Thyroid gland (tissue), 7 donors: ENCODE measurements around a stretch of chr10.

DNA sequence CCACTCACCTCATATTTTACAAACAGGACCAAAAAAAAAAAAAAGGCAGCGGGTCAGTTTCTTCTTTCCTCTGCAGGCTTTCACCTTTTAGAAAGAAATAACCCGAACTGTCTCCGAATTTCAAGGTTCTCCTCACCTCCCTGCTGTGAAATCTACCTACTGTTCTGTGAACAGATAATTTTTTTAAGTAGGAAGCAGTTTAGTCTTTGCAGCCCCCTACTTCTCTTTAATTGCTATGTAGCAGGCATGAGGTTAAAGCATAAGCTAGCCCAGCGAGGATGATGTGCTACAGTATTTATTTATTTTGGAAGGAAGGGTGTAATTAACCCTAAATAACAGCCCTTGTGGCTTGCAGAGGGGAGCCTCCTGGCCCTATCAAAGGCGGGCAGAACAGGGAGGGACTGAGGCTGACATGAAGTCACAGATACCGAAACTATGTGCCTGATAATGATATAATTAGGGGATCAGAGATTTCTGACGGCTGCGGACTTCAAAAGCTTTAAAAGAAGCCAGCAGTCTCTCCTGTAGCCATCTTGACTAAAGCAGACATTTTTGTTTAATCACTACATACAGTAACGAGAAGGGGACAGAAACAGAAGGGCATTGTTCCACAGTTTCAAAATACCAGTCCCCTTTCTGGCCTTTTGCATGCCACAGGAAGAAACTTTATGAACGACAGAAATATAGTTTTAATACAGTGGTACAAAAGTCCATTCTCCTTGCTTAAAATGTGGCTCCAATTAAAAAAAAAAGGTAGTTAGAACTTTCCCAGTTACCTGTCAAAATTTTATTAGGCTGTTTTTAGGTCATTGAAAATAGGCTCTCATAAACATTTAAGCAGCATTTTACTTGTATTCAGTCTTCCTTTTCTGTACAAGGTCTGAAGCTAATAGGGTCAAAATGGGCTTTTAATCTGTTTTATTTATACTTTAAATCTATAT, 1.7 kb downstream of the BAMBI start:
- PRO-cap, 2 experiments, result no peak in any of the 2 experiments
- RAMPAGE, long total RNA, 5 experiments, result no peak in any of the 5 experiments

DNA sequence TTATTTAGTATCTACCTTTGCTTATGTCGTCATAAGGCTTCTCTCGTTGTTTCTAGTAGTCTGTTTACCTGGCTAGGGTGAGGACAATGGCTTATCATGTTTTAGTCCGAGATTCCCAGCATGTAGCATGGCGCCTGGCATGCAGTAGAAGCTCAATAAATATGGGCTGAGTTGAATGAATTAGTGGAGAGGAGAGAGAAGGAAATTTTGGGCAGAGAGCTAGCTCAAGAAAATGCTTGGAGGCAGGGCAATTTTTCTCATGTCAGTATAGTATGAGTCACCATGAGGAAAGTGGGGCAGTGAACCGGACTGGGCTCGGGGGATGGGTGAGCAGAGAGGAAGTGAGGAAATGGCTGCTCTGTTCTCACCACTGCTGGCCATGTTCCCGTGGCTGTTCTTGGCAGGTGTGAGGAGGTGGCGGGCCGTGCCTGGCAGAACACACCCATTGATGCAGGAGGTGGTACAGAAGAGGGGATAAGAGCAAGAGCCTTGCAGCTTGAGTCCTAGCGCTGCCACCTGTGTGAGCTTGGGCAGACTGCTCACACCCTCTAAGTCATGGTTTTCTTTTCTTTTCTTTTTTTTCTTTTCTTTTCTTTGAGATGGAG, 304.5 kb upstream of the LYZL1 start:
- PRO-cap, 2 experiments, result no peak in any of the 2 experiments
- RAMPAGE, long total RNA, 5 experiments, result no peak in any of the 5 experiments

DNA sequence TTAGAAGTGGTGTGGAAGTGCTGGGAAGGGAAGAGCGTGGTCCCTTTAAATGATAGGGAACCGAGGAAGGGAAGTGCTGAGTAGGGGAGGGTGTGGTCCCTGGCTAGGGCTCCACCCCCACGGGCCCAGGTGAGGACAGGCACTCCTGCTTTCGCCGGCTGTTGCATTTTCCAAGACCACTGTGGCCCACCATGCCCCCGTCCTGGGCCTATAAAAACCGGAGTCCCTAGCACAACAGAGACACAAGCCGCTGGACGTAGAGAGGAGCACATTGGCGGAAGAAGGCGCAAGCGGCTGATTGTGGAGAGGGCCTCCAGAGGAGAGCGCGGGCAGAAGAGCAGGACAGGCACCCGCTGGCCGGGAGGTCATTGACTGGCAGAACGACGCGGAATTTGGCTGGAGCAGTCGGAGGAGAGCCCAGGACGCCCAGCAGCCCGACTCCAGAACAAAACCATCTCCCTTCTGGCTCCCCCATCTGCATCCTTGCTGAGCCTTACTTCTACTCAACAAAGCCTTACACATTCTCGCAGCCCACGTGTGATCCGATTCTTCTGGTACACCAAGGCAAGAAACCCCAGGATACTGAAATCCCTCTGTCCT, 146.2 kb upstream of the LYZL1 start:
- PRO-cap, 2 experiments, result no peak in any of the 2 experiments
- RAMPAGE, long total RNA, 5 experiments, result no peak in any of the 5 experiments

DNA sequence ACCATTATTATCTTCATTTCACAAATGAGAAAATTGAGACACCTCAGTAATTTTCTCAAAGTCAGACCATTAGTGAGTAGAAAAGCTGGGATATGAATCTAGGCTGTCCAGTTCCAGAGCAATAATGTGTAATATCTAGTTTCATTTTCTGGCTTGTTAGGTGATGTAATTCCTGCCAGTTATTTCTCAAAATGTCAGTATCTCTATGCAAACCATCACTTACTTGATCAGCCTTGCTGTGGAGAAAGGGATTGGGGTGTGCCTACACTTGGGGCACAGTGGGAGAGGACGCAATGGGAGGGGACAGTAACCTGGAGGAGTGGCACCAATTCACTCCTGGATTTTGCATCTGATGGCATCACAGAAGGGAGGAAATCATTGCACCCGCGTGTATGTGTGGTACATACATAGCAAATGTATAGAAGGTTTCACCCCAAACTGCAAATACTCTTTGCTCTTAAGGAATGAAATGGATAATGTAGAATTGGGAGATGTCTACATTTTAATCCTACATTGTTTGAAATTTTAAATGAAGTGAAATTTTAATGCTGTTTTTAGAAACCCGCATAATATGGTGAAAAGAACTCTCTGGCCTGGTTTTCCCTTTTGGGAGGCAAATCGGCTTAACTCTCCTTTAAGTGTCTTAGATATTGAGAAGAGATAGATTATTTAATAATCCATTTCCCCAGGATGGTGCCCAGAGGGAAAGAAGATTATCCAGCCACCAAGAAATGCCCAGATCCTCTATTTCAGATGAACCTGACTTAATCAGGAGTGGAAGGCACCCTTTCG, 157.7 kb downstream of the LYZL1 start:
- PRO-cap, 2 experiments, result no peak in any of the 2 experiments
- RAMPAGE, long total RNA, 5 experiments, result no peak in any of the 5 experiments

DNA sequence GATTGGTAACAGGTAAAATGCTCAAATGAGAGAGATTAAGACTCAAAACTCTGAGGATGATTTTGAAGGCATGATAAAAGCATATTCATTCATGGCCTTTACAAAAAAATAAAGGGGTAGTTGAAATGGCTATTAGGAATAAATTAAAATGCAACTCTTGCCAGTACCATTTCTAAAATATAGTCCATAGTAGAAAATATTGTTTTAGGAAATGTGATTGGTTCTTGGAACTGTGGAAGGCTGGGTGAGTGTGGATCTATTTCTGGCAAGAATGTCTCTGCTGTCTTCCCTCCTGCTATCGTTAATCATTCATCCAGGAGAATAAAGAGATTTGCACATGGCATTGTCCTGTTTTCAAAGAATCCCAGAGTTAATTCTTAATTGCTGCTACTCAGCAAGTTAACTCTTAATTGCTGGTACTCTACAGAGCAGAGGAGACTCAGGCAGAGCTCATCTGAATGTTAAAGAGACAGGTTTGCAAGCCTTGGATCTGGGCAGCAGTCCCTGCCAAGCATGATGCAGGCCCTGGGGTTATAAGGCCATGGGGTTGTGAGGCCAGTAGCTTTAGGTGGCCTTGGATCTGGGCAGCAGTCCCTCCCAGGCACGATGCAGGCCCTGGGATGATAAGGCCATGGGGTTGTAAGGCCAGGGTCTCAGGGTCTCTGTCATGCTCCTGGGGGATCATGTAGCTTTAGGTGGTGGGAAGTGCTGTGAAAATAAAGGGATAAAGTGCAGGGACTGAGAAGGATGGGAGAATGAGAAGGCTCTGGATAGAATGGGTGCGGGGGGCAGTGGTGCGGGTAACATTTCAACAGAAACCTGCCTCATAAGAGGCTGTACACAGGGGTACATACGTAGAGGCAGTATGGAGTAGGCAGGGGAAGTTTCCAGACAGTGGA, 162.4 kb downstream of the SVIL start:
- PRO-cap, 2 experiments, result no peak in any of the 2 experiments
- RAMPAGE, long total RNA, 5 experiments, result no peak in any of the 5 experiments

- PRO-cap, 2 experiments, result no peak in any of the 2 experiments
- RAMPAGE, long total RNA, 5 experiments, result no peak in any of the 5 experiments
Measured at GRCh38 chr10:29486006-29486735, 148.6 kb downstream of the SVIL start.

- PRO-cap, 2 experiments, result no peak in any of the 2 experiments
- RAMPAGE, long total RNA, 5 experiments, result no peak in any of the 5 experiments
Measured at GRCh38 chr10:29585074-29585943, 49.5 kb downstream of the SVIL start.

- PRO-cap, 2 experiments, result no peak in any of the 2 experiments
- RAMPAGE, long total RNA, 5 experiments, result no peak in any of the 5 experiments
Measured at GRCh38 chr10:29601808-29602399, 32.9 kb downstream of the SVIL start.

GRCh38 chr10:29691691-29692146, 56.9 kb upstream of the SVIL start:
- PRO-cap, 2 experiments, result peak in 2 of 2 experiments; most common plus-strand start chr10:29692070 (in 1); most common minus-strand start chr10:29691950 (in 2)
- RAMPAGE, long total RNA, 5 experiments, result no peak in any of the 5 experiments

DNA sequence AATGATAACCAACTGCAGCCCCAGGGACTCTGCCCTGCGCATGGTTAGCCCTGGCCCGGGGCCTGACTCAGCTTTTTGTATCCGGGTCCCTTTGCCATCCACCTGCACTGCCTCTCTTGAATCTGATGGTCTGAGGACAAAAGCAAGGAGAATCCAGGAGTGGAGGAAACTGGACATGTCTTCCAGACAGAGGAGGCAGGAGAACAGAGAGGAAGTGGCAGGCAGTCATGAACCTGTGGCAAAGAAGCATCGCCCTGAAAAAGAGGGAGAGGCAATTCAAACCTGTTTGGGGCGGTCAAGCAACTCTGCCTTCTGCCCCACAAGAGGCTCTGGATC, 147.6 kb upstream of the SVIL start:
- PRO-cap, 2 experiments, result no peak in any of the 2 experiments
- RAMPAGE, long total RNA, 5 experiments, result no peak in any of the 5 experiments

DNA sequence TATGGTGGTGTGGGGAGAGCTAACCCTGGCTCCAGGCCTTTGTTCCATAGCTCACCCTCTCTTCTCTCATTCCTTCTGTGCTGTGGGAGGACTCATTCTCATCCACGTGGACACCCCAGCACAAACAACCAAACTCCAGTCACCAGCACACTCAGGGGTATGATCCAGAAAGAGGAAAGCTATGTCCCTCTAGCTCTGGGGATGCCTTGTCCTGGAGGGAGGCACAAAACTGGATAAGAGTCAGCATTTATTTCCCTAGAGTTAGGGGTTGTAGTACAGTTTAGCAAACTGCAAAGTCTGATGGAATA, 196.0 kb upstream of the SVIL start:
- PRO-cap, 2 experiments, result no peak in any of the 2 experiments
- RAMPAGE, long total RNA, 5 experiments, result no peak in any of the 5 experiments

DNA sequence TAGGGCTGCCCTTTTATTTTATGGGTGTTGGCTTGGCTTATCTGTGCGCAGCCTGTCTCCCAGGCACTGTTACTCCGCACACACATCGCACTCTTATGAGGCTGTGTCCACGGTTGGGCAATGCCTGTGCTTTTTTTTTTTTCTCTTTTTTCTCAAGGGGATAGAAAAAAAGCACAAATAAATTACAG, 177.9 kb downstream of the JCAD start:
- PRO-cap, 2 experiments, result peak in 1 of 2 experiments; most common minus-strand start position 71 of the sequence (in 1)
- RAMPAGE, long total RNA, 5 experiments, result no peak in any of the 5 experiments

DNA sequence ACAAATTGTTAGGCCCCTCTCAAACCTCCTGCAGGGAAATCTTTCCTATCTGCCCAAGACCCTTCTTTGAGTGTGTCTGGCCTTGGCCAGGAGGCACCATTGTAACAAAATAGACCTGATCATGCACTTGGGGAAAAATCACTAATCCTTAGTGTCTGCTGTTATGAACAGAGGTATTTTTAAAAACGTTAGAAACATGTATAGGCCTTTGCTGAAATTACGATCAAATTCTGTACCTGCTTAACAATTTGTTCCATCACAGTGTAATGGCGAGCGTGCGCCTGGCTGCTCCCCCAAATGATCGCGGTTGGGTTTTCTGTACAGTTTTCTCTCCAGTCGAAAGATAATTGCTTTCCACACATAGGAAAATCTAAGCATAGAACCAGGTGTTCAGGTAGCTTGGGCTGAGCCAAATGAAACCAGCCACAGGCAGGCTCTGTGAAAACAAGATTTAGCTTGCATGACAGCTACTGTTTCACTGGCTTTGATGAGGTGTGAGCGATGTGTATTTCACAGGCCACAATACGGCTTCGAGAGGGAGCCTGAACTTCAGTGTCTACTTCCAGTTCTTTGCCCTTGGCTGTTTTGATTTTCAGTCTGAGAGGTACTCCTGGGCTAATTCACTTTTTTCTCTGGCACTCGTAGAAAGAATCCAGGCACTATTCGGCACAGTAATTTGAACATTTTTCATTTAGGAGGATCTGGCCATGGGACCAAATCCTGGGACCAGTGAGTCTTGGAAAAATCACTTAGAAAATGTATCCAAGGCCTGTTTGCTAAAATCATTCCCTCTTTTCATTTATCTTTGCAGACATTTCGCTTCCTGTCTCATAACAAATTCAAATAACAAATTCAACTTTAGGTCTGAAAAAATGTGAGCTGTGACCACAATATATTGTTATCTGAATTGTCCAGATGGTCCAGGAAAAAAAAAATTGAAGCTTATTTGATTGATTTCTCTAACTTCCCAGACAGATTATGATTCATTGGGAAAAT, 110.5 kb downstream of the JCAD start:
- PRO-cap, 2 experiments, result no peak in any of the 2 experiments
- RAMPAGE, long total RNA, 5 experiments, result no peak in any of the 5 experiments

DNA sequence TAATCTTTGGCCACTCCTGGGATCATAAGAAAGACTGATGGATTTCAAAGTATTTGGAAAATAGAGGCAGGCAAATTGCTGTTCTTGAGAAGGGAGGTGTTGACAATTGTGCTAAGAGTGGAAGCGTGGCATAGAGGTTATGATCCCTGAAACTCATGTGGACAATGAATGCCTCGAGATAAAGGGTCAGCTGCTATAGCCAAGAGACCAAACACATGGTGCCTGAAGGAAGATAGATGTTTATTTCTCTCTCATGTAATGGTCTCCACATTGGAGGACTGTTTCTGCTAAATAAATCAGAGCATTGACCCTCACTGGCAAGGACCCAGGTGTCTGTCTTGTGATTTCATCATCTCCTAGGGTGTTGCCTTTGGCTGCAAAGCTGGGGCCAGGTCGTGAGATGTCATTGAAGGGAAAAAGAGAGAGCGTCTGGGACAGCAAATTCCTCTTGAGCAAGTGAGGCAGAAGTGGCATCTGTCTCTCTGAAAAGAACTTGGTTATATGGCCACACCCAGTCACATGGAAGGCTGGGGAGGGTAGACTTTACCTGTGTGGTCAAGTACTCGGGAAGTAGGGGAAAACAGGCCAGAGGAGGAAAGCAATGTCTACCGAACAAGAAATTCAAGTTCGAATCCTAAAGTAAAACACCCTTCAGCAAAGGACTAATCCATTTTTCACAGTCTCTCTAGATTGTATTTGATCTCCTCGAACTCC, 64.5 kb downstream of the JCAD start:
- PRO-cap, 2 experiments, result no peak in any of the 2 experiments
- RAMPAGE, long total RNA, 5 experiments, result no peak in any of the 5 experiments

GRCh38 chr10:29996524-29997014, 62.8 kb downstream of the JCAD start:
- PRO-cap, 2 experiments, result no peak in any of the 2 experiments
- RAMPAGE, long total RNA, 5 experiments, result no peak in any of the 5 experiments

DNA sequence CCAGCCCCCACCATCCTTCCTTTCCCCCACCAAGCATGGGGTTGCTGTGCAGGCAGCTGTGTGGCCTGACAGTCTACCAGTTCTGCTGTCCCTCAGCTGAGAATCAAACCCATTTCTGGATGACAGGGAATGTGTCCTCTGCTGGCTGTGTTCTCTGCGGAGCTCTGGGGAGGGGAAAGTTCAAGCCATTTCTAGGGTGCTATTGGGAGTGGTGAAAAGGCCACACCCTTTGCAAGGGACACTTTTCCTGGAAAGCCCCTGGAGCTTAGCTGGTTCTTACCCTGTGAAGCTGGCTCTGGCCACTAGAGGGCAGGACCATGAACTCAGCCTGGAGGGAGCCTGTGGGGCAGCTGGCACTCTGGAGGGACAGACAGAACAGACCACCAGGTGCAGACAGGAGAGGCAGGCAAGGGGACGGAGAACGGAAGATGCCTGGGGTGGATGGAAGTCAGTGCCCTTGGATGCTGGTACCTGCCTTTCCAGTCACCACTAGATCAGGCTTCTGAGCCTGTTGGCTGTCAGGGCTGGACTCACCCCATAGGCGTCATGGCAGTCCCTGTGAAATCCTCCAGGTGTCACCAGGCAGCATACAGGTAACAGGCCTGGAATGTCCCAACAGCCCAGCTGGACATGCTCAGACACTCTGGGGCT, 10.6 kb upstream of the MTPAP start:
- PRO-cap, 2 experiments, result no peak in any of the 2 experiments
- RAMPAGE, long total RNA, 5 experiments, result no peak in any of the 5 experiments

- PRO-cap, 2 experiments, result no peak in any of the 2 experiments
- RAMPAGE, long total RNA, 5 experiments, result no peak in any of the 5 experiments
Measured at GRCh38 chr10:30418618-30419190, 15.3 kb upstream of the MAP3K8 start.

GRCh38 chr10:30437912-30438413, 4.0 kb downstream of the MAP3K8 start:
- PRO-cap, 2 experiments, result no peak in any of the 2 experiments
- RAMPAGE, long total RNA, 5 experiments, result no peak in any of the 5 experiments

GRCh38 chr10:30444412-30444900, 10.5 kb downstream of the MAP3K8 start:
- PRO-cap, 2 experiments, result no peak in any of the 2 experiments
- RAMPAGE, long total RNA, 5 experiments, result no peak in any of the 5 experiments

DNA sequence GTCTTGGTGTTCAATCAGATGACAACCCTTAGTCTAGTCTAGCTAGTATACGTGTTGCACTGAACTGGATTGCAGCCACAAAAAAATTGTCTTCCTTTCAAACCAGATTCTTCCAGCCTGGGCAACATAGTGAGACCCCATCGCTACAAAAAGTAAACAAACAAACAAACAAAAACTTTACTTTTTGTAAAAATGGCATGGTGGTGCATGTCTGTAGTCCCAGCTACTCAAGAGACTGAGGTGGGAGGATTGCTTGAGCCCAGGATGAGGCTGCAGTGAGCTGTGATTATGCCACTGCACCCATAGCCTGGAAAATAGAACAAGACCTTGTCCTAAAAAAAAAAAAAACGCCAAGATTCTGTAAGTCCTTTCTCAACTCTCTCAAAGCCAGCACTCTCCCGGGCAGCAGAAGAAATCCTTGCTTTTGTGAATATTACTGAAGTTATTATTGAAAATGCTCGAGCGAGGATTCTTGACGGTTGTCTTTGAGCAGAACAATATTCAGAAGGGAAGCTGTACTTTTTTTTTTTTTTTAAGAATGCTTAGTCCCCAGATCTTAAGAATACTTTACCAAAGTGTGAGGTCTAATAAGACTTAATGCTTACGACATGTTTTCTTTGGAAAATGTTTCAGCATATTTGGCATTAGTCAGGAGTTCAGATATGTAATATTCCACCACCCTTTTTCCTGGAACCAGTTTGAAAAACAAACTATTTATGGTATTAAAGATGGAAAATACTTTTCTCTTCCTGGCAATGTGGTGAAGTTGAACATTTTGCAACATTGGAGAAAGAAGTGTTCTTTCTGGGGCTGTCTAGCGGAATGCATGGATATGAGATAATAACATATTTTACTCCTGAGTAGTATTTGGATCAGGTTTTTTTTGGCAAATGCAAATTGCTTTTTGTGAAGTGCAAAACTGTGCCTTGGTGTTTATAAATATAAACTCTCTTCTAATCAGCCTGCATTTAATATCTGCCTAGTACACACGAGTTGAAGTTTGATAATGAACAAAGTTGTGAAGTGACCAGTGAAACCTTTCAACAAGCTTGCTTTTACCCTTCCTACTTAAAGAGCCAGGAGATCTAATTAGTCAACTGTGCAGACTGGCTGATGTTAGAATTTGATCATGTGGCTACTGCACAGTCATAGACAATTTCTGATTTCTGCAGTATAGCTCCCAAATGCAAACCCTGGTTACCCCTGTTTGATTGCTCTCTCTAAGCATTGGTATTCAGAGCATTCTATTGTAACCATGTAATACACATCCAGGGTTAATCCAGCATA, 20.7 kb downstream of the MAP3K8 start:
- PRO-cap, 2 experiments, result no peak in any of the 2 experiments
- RAMPAGE, long total RNA, 5 experiments, result no peak in any of the 5 experiments